ENCODE data around the genes OCIAD2 and LRRC66.

DNA sequence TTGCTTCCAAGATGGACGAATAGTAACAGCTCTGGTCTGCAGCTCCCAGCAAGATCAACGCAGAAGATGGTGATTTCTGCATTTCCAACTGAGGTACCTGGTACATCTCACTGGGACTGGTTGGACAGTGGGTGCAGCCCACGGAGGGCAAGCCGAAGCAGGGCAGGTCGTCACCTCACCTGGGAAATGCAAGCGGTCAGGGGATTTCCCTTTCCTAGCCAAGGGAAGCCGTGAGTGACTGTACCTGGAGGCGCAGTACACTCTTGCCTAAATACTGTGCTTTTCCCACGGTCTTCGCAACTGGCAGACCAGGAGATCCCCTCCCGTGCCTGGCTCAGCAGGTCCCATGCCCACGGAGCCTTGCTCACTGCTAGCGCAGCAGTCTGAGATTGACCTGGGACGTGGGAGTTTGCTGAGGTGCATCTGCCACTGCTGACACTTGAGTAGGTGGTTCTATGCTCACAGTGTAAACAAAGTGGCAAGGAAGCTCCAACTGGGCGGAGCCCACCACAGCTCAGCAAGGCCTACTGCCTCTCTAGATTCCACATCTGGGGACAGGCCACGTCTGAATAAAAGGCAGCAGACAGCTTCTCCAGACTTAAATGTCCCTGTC, 51.2 kb downstream of the FRYL start:
- PRO-cap, 6 experiments = no peak in any of the 6 experiments
- RAMPAGE, long total RNA, 2 experiments = no peak in any of the 2 experiments
- RRBS = no CpG with 5 or more reads among the region's 16 CpGs

- PRO-cap, 6 experiments = no peak in any of the 6 experiments
- RAMPAGE, long total RNA, 2 experiments = no peak in any of the 2 experiments
- RRBS = no CpG with 5 or more reads among the region's 4 CpGs
These were observed 4.2 kb downstream of the FRYL start for GRCh38 chr4:48775577-48776547.

DNA sequence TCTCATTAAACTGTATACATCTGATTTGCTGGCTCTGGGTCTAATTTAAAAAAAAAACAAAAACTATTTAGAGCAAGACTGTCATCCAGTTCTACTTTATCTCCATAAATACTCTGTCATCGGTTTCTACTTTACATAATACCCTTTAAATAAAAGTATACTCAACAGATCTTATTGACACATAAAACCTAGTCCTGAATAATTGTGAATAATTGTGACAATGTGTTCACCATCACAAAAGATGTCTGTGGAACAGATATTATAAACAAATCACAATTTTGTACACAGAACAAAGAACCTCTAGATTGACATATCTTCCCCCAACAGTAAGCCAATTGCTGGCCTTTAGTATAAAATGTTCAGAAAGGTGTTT, 3.1 kb downstream of the FRYL start:
- PRO-cap, 6 experiments = no peak in any of the 6 experiments
- RAMPAGE, long total RNA, 2 experiments = no peak in any of the 2 experiments
- RRBS = no CpG with 5 or more reads among the region's 1 CpG

DNA sequence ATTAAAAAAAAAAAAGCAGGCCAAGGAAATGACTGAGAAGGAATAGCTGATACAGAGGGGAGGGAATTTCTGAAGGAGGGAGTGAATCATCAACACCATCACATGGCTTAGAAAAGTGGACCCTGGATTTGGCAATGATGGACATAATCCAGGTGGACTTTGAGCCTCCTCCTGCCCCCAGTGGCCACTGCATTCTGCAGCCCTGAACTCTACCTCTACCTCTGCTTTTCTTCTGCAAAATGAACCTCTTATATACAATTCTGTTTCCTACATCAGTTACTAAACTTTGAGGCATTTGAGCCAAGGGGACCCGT, 1.2 kb downstream of the OCIAD2 start:
- PRO-cap, 6 experiments = no peak in any of the 6 experiments
- RAMPAGE, long total RNA, 2 experiments = no peak in any of the 2 experiments
- RRBS = no CpG with 5 or more reads among the region's 1 CpG

DNA sequence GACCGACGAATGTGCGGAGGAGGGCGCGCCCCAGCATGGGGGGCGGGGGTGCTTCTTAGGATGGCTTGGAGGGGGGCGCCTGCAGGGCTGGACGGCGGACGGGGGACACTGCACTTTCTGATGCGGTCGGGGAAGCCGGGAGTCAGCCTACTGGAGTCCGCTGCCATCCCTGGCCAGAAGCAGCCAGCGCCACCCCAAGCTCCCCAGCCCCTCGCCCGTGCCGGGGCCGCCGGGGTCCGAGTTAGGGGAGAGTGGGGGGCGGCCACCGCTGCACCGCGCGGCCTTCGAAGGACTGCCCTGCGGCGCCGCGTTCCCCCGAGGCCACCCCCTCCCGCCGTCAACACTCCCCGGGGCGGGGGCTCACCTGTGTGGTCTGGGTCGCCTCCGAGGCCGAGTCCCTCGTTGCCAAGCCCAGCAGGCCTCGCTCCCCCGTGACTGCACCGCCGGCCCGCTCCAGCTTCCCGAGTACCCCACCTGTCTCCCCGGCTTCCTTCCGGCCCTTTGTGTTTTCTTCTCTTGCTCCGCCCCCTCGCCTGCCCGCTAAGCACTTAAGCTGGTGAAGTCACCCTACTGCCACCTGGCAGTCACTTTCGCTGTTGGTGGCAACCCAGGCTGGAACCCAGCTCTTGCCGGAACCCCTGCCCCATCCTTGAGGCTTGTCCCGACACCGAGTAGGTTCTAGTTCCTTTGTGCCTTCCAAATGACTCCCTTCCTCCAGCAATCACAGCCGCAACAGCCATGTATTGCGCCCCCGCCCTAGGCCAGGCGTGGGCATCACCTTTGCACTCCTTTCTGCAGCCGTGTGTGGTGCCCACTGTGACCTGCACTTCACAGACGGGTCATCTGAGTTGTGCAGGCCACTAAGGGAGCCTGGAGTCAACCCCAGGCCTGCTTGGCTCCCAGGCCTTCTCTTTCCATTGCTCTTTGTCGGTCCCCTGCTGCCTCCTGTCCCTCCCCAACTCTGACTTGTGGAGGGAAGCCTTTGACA, at the start of gene OCIAD2:
OCIAD2 (minus strand) TSS at position 481 of the 988 bp plus-strand sequence.
- PRO-cap, 6 experiments = peak in 6 of 6 experiments; most common plus-strand start position 587 of the sequence (in 4); most common minus-strand start position 481 of the sequence (in 3)
- RAMPAGE, long total RNA, 2 experiments = start-site peak on the minus strand in 2 of 2 experiments, centred at position 457 of the sequence, 301 to 672 reads per replicate
- RRBS = 5% methylated on average over 24 of the region's 62 CpGs

DNA sequence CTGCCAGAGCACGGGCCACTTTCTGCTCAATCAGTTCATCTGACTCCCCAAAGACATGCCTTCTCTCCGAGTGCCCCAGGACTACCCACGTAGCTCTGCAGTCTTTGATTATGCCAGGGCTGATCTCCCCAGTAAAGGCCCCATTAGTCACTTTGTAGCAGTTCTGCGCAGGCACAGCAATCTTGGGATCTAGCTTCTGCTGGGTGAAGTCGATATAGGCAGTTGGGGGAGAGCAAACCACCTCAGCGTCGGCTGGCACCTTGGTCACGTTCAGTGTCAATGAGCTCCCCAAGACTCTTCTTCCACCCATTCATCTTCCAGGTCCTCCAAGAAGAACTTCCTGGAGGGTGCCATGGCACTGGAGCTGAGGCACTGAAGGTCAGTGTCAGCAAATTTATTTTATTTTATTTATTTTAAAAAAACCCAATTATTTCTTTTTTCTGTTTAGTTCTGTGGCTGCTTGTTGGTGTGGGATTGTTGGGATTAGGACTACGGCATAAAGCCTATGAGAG, 30.8 kb downstream of the CWH43 start:
- PRO-cap, 6 experiments = no peak in any of the 6 experiments
- RAMPAGE, long total RNA, 2 experiments = no peak in any of the 2 experiments
- RRBS = no CpG with 5 or more reads among the region's 9 CpGs

DNA sequence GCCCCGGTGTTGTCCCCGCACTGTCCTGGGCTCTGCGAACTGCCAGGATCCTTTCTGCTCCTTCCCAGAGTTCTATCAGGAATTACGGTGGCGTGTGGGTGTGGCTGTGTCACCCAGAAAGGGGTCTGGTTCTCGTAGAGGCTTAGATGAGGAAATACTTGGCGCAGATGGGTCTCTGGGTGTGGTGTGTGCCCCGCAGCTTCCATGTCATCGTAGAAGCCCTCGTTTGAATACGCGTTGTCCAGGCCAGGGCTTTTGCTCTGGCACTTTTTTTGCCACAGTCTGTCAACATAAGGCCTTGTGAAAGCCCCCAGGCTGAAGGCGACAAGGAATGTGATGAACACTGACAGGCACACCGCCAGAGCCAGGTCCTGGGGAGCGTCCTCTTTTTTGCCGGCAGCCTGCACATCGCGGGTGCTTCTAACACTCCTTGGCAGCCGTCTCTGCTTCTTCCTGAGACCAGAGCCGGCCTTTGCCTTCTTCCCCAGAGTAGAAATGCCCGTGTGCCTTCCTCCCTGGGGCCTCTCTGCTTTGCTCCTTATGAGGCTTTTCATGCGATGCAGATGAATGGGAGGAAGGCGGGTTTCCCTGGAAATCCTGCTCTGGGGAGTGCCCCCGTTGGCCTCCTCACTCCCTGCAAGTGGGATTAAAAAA, 24.5 kb downstream of the LRRC66 start:
- PRO-cap, 6 experiments = peak in 1 of 6 experiments; most common plus-strand start position 387 of the sequence (in 1)
- RAMPAGE, long total RNA, 2 experiments = no peak in any of the 2 experiments
- RRBS = 30% methylated on average over 6 of the region's 24 CpGs

GRCh38 chr4:52020296-52020705, at the start of gene LRRC66:
LRRC66 (minus strand) TSS chr4:52020363.
- PRO-cap, 6 experiments = no peak in any of the 6 experiments
- RAMPAGE, long total RNA, 2 experiments = no peak in any of the 2 experiments
- RRBS = no CpG with 5 or more reads among the region's 5 CpGs

DNA sequence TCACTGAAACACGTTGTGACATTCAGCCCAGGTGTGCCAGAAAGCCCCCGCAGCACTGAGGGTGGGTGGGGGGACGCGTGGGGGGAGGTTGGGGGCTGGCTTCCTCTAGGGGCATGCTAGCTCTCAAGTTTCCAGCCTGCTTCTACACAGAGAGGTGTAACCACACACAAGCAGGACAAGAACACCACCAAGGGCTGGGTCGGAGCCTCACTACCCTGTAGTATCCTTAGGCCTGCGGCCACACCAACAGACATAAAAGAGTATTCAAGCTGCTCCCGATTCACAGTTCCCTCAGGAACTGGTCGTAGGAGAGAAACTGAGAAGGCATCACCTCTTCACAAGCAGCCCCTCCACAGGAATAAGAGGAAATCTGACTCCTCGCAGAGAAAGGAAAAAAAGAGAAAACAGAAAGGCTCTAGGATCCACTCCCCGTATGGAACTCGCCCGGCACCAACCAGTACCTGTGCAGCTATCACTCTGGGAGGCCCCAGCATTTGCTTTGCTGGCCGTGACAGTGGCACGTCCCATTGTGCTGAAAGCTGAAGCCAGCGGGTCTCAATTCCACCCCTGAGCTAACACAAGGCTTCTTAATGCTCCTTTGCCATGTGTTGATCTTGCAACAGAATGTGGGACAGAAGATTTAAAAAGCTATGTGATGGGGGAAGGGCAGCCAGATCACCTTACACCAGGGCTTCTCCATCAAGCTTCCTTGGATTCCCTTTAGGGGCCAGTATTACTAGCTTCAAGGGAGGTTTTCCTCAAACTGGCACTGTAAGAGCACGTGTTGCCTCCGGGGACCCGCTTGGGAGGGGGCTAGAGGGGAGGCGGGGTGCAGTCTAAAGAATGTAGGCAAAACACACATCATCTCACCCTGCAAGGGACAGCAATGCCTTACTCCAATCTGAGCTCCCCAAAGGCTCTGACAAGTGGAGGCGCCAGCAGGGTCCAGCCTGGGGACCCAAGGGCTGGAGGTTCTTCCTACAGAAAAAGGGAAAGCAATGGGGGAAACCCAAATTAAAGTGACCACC, 1.5 kb downstream of the USP46 start:
- PRO-cap, 6 experiments = no peak in any of the 6 experiments
- RAMPAGE, long total RNA, 2 experiments = no peak in any of the 2 experiments
- RRBS = no CpG with 5 or more reads among the region's 20 CpGs

GRCh38 chr4:52863054-52863573, 997 bp downstream of the RASL11B start:
- PRO-cap, 6 experiments = no peak in any of the 6 experiments
- RAMPAGE, long total RNA, 2 experiments = no peak in any of the 2 experiments
- RRBS = no CpG with 5 or more reads among the region's 11 CpGs

DNA sequence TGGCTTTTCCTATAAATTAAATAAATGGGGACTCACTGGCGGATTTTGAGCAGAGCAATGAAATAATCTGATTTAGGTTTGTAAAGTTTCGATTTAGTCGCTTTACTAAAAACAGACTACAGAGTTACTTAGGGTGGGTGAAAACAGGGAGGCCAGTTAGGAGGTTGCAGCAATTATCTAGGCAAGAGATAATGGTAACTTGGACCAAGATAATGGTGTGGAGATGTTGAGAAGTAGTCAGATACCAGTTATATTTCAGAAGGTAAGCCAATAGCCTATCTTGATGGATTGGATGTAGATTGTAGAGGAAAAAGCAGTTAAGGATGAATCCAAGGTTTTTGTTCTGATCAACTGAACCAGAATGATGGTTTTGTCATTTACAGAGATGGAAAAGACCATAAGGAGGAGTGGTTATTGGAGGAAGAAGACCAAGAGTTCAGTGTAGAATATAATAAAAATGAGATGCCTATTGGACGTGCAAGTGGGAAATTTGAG, 23.9 kb downstream of the FIP1L1 start:
- PRO-cap, 6 experiments = no peak in any of the 6 experiments
- RAMPAGE, long total RNA, 2 experiments = no peak in any of the 2 experiments
- RRBS = no CpG with 5 or more reads among the region's 4 CpGs

DNA sequence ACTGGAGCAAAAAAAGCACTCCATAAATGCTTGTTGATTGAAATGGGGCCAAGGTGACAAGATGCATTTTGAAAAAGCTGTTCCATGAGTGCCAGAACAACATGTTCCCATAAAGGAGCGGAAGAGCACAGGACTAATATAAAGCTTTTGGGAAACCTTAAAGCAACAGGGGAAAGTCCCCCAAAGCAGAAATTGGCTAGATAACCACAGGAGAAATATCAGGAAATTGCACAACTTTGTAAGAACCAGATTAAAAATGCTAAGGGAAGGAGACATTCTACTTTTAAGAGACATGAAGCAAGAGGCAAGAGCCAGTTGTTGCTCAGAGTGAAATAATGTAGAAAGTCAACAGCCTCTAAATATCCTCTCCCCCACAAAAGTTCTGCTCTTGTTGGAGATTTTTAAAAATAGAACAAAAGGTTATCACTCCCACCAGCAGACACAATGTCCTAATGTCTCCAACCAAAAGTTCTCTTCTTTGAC, 85.1 kb upstream of the LNX1 start:
- PRO-cap, 6 experiments = peak in 1 of 6 experiments; most common plus-strand start position 275 of the sequence (in 1)
- RAMPAGE, long total RNA, 2 experiments = no peak in any of the 2 experiments
- RRBS = no CpG with 5 or more reads among the region's 1 CpG

- PRO-cap, 6 experiments = no peak in any of the 6 experiments
- RAMPAGE, long total RNA, 2 experiments = no peak in any of the 2 experiments
- RRBS = no CpG with 5 or more reads among the region's 7 CpGs
These were observed 104.5 kb upstream of the LNX1 start for GRCh38 chr4:53695493-53696419.

- PRO-cap, 6 experiments = peak in 1 of 6 experiments; most common plus-strand start chr4:53734864 (in 1)
- RAMPAGE, long total RNA, 2 experiments = no peak in any of the 2 experiments
- RRBS = no CpG with 5 or more reads among the region's 2 CpGs
These were observed 143.4 kb upstream of the LNX1 start for GRCh38 chr4:53734757-53735066.

DNA sequence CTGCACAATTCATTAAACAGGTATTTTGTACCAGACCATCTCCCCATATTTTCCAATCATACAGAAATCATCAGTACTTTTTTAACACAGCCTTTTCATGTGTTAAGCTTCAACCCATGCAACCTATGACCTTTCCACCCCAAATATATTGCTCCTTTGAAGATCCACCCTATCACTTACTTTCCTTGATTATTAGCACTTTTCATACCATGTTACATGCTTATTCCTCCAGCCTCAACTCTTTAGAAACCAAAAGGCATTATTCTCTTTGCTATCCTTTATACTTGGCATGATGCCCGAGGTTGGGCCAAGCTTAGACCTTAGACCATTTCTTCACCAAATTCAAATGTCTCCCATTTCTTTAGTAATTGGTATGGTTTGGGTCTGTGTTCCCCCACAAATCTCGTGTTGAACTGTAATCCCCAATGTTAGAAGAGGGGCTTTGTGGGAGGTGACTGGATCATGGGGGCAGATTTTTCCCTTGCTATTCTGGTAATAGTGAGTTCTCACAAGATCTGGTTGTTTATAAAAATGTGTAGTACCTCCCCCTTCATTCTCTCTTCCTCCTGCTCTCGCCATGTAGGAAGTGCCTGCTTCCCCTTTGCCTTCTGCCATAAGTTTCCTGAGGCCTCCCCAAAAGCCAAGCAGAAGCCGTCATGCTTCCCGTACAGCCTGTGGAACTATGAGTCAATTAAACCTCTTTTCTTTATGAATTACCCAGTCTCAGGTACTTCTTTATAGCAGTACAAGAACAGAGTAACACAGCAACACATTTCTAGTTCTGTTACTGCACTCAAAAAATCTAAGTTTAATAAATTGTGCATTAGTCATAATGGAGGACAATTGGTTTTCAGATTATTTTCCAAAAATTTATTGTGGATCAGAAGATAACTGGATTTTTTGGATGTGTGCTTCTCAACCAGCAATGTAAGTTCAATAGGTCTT, 70.2 kb downstream of the CHIC2 start:
- PRO-cap, 6 experiments = no peak in any of the 6 experiments
- RAMPAGE, long total RNA, 2 experiments = no peak in any of the 2 experiments
- RRBS = no CpG with 5 or more reads among the region's 5 CpGs

- PRO-cap, 6 experiments = no peak in any of the 6 experiments
- RAMPAGE, long total RNA, 2 experiments = no peak in any of the 2 experiments
- RRBS = no CpG with 5 or more reads among the region's 1 CpG
These were observed 5.1 kb downstream of the CHIC2 start for GRCh38 chr4:54059294-54059694.

DNA sequence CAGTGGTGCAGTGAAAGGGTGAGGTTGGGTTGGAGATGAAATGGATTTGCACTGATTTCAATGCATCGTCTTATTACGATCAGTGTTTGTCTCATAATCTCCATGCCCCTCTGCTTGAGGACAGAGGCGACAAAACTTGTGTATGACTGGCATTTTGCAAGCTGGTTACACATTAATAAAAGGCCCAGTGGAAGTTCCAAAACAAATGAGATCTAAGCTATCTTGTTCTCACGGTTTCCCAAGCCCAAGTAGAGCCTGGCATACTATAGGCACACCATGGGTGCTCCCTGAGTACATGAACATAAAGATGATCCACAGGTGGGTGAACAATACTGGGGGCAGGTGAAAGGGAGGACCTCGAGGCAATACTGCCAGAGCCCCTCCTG, 9.2 kb upstream of the GSX2 start:
- PRO-cap, 6 experiments = no peak in any of the 6 experiments
- RAMPAGE, long total RNA, 2 experiments = no peak in any of the 2 experiments
- RRBS = no CpG with 5 or more reads among the region's 5 CpGs

DNA sequence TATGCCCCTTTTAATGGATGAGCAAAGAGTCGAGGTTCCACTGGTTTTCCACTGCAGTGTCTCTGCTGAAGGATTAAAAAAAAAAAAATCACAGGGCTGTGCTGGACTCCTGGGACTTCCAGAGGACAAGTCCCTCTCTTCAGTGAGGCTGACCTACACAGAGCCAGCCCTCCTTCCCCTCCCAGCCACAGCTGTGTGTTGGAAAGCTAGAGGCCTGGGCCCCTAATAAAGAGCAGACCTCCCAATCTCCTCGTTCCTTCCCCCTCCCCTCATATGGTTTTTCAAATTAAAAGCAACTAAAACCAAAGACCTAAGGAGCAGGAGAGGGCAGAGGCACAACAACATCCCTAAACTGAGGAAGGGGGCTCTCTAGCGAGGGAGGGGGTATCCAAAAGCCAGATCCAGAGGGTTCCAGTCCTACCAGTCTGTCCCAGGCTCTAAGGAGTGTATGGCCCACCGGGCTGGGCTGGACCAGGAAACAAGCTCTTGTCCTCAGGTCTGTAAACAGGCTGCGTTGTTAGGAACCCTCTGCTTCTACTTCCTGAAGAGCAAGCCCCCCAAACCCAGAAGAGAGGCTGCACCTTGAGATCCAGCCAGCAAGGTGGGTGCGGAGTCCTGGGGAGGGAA, 4.0 kb upstream of the PDGFRA start:
- PRO-cap, 6 experiments = no peak in any of the 6 experiments
- RAMPAGE, long total RNA, 2 experiments = no peak in any of the 2 experiments
- RRBS = no CpG with 5 or more reads among the region's 6 CpGs

GRCh38 chr4:55028802-55029001, 96.7 kb downstream of the KDR start:
- PRO-cap, 6 experiments = peak in 1 of 6 experiments; most common plus-strand start chr4:55028859 (in 1)
- RAMPAGE, long total RNA, 2 experiments = no peak in any of the 2 experiments
- RRBS = no CpG with 5 or more reads among the region's 4 CpGs

GRCh38 chr4:55069065-55069669, 56.2 kb downstream of the KDR start:
- PRO-cap, 6 experiments = peak in 4 of 6 experiments; most common plus-strand start chr4:55069561 (in 3); most common minus-strand start chr4:55069406 (in 1)
- RAMPAGE, long total RNA, 2 experiments = no peak in any of the 2 experiments
- RRBS = no CpG with 5 or more reads among the region's 6 CpGs